M059J (cell line): ENCODE results near the genes PADI3, PADI4 and PADI6.

- RAMPAGE, long total RNA, result no peak
These were observed 4.3 kb downstream of the SPATA21 start for GRCh38 chr1:16432777-16433551.

DNA sequence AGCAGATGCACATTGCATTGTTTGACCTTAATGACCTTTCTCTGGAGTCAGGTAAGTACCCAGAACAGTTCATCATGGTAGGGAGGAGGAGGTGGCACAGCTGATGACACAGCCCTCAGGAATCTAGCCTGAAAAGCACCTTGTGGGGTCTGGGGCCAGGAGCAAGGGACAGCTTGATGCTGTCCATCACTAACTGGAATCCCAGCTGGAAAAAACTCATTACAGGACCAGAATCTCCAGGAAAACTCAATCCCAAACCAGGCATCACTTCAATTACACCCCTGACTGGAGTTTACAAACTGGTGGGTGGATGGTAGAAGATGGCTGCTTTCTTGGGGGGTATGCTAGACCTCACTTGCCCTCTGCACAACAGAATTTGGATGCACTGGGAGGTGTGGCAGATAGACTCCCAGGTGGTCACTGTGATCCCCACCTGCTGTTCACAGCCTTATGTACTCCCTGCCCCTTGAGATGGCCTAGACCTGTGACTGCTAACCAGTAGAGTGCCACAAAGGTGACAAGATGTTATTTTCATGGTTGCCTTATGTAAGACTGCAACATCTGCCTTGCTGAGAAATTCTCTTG, 21.4 kb downstream of the NECAP2 start:
- RAMPAGE, long total RNA, result no peak

DNA sequence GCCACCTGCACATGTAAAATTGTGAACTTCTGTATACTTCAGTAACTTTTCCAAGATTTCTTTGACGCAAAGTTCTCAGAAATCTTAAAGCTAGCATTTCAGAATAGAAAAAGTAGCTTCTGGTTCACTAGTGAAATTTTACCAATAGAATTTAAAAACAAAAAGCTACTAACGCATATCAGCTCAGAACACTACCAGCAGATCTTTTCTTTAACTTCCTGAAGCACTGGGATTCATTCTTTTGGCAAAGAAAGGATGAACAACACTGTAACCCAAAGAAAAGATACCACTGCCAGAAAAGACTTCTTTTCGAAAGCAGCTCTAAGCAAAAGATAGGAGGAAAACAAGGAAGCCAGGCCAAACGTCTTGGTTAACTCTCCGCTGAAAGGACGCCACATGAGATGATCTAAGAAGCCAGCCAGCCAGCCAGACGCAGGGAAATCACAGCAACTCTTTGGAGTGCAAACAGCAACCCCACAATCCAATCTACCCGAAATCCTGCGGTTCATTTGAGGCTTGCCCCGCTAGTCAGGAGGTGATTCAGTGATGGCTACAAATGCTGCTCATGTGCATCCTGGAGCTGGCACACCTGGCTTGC, 171.9 kb downstream of the NECAP2 start:
- RAMPAGE, long total RNA, result no peak

- RAMPAGE, long total RNA, result no peak
These were observed 173.3 kb downstream of the NECAP2 start for GRCh38 chr1:16613820-16614291.

DNA sequence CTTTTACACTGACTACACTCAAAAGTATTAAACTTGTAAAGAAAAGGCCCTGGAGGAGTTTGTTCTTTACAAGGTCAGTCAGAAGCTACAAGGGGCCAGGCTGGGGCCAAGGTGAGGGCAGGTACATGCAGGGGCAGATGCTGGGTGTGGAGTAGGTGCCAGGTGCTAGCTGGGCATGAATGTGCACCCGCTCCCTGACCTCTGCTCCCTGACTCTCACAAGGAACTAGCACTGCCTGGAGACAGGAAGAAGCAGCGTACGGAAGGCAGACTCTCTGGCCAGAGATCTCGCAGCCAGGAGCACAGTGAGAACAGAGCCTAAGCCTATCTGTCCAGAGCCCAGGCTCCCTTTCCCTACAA, 201.8 kb downstream of the NECAP2 start:
- RAMPAGE, long total RNA, result no peak

DNA sequence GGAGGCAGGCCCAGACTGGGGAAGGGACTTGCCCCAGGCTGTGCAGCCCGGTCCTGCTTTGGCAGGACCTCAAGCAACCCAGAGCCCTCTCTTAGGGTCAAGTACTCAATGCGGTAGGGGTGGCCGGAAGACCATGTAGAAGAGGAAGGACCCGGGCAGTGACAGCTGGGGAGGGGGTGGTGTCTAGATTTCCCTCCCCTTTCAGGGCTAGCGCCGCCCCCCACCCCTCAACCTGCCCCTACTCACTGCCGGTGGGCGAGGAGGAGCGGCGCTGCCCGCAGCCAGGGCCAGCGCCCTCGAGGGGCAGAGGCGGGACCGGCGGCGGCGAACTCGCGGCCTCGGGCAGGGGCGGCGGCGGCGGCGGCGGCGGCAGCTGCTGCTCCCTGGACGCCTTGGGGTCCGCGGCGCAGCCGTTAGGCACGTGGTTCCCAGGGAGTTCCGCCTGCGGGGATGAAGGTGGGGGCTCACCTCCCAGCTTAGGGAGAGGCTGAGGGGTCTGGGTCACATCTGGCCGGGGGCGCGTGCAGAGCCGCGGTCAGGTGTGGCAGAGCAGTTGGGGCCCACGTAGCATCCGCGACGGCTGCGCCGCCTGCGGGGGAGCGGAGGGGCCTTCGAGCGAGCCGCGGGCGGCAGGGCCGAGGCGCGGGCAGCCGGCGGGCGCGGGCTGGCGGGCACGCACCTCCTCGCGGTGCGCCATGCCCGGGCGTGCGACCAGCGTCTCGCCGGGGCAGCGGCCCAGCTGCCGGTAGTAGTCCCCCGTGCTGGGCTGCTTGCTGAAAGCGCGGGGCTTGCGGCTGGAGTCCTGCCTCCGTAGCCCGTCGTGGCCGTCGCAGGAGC, 222.3 kb upstream of the CROCC start:
- RAMPAGE, long total RNA, result no peak

GRCh38 chr1:16764098-16764585, 157.6 kb upstream of the CROCC start:
- RAMPAGE, long total RNA, result no peak

DNA sequence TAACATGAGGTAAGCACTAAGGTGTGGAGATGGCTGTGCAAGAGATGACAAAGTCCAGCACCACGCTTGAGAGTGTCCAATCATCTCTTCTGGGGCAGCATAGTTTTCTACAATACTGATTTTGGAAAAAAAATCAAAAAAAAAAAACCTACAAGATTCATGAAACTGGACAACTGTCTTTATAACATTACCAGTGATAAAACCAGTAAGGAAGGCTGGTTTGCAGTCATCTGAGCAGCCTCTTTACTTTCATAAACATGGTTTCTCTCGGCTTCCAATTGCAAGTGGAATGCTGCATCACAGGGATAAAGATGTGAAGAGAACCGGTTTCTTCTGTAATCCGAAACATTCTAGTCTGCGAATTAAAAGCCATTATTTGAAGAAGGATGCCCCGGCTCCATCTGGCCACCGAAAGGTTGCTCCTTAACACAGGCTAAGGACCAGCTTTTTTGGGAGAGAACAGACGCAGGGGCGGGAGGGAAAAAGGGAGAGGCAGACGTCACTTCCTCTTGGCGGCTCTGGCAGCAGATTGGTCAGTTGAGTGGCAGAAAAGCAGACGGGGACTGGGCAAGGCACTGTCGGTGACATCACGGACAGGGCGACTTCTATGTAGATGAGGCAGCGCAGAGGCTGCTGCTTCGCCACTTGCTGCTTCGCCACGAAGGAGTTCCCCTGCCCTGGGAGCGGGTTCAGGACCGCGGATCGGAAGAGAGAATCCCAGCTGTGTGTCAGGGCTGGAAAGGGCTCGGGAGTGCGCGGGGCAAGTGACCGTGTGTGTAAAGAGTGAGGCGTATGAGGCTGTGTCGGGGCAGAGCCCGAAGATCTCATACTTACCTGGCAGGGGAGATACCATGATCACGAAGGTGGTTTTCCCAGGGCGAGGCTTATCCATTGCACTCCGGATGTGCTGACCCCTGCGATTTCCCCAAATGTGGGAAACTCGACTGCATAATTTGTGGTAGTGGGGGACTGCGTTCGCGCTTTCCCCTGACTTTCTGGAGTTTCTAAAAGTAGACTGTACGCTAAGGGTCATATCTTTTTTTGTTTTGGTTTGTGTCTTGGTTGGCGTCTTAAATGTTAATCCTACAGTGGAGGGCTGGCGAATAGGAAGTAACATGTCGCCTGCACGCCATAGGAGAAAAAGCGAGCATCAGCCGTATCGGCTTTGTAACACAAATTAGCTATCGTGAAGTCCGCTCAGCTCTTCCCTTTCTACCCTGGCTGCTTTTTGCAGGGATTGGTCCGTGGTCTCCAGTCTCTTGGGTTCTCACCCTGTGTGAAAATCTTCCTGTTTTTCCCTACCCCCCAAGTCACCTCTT, 26.1 kb upstream of the CROCC start:
- RAMPAGE, long total RNA, result no peak

DNA sequence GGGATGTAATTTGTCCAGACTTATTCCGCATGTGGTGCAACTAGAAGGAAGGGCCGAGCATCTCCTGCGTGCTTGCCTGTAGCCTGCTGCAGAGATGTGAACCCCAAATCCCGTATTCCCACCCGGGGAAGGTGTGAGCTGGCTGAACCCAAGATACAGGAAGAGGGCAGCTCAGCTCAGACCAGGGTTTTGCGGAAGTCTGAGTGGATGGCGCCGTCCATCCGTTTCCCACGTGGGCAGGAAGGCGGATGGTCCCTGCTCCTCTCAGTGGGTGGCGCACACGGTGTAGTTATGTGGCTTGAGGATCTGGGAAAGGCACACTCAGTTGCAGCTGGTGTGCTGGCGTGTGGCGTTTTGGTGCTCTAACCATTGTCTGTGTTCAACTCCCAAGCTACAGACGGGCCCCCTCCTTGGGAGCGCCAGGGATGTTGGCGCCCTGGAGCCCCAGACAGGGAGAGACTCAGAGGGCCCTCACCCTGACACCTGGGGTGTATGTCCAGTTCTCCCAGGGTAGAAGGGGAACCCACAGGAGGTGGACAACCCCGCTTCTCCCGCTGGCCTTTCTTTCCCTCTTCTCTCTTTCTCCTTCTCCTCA, 1.3 kb downstream of the CROCC start:
- RAMPAGE, long total RNA, result no peak

DNA sequence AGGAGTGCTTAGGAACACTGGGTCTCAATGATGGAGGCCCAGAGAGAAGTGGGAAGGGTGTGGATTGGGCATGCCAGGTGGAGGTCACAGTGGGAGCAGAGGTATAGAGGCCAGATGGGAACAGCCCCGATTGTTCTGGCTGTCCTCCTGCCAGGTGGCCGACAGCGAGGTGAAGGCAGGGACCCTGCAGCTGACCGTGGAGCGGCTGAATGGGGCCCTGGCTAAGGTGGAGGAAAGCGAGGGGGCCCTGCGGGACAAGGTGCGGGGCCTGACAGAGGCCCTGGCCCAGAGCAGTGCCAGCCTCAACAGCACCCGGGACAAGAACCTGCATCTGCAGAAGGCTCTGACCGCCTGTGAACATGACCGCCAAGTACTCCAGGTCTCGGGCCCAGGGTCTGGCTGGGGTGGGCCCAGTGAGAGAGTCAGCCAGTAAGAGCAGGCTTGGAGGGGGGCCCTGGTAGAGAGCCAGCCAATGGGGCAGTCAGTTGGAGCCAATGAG, 11.4 kb downstream of the MFAP2 start:
- RAMPAGE, long total RNA, result no peak

- RAMPAGE, long total RNA, result no peak
These were observed 354 bp upstream of the PADI1 start for GRCh38 chr1:17204641-17204906.

GRCh38 chr1:17233604-17234194, 15.2 kb upstream of the PADI3 start:
- RAMPAGE, long total RNA, result no peak

- RAMPAGE, long total RNA, result no peak
These were observed at the start of gene PADI3 for GRCh38 chr1:17248626-17249670. Gene PADI3, plus strand, starts transcription at chr1:17249098.

GRCh38 chr1:17251239-17251622, 2.3 kb downstream of the PADI3 start:
- RAMPAGE, long total RNA, result no peak

DNA sequence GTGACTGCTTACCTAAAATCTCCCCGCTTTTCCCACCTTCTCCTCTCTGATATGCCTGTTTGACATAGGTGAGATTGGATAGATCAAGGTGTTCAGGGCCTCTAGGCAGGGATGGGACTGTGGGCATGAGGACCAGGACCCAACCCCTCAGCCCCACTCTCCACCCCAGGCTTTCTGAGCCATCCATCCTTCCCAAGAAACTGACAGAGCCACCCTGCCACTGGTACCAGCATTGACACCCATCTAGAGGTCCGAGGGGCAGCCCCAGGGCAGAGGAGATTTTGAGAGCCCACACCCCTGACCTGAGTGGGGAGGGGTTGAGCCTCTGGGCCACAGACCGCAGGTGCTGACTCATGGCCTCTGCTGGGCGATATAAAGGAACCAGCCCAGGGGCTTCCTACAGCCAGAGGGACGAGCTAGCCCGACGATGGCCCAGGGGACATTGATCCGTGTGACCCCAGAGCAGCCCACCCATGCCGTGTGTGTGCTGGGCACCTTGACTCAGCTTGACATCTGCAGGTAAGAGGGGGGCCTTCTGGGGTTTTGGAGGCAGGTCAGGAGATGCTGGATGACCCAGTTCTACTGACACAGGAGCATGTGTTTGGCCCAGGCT, at the start of gene PADI4:
TSS of gene PADI4 (plus strand) at position 402 of the 613 bp plus-strand sequence.
- RAMPAGE, long total RNA, result no peak

DNA sequence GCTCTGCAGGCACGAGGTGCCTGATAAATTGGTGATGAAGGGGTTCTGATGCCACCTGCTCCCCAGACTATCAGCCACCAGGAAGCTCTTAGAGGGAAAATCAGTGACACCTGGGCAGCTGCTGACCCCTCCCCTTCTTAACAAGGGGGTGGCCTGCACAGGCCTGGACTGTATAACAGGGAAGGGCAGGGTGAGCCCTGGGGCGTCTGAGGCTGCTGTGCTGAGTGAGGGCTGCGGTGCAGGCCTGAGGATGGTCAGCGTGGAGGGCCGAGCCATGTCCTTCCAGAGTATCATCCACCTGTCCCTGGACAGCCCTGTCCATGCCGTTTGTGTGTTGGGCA, at the start of gene PADI6:
TSS of gene PADI6 (plus strand) at position 201 of the 341 bp plus-strand sequence.
- RAMPAGE, long total RNA, result no peak

DNA sequence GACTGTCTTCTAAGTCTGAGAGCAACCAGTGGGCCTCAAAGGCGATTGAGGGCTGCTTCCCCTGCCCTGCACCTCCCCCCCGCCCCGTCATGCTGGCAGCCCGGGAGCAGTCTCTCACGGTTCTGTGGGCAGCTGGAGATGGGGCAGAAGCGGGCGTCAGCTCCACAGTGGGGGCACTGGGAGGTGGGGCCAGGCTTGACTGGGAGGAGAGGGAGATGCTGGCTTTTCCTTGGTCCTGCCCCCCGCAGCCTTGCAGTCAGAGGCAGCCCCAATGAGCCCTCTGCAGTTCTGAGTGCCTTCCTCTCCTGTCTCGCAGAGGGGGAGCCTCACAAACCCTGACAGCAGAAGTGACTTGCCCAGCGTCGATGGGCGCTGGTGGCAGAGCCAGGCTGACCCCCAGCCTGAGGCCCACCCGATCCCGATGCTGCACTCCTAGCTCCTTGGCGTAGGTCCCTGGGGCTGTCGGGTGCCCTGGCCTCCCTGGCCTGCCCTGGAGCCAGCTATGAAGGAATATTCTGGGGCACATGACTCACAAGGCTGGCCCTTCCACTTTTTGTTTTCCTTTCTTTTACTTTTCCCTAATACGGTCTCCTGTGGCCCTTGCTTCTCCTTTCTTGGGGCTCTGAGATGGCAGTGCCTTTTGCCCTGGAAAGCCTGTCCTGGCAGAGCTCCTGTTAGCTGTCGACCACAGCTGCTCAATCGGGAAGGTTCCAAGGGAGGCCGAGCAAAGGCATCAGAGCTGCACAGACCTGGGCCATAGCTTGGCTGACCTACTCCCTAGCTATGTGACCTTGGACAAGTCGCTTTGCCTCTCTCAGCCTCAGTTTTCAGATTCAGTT, 21.9 kb downstream of the ARHGEF10L start:
- RAMPAGE, long total RNA, result no peak

- RAMPAGE, long total RNA, result no peak
These were observed 26.0 kb downstream of the ARHGEF10L start for GRCh38 chr1:17565258-17566194.

GRCh38 chr1:17572113-17572859, 32.8 kb downstream of the ARHGEF10L start:
- RAMPAGE, long total RNA, result no peak

DNA sequence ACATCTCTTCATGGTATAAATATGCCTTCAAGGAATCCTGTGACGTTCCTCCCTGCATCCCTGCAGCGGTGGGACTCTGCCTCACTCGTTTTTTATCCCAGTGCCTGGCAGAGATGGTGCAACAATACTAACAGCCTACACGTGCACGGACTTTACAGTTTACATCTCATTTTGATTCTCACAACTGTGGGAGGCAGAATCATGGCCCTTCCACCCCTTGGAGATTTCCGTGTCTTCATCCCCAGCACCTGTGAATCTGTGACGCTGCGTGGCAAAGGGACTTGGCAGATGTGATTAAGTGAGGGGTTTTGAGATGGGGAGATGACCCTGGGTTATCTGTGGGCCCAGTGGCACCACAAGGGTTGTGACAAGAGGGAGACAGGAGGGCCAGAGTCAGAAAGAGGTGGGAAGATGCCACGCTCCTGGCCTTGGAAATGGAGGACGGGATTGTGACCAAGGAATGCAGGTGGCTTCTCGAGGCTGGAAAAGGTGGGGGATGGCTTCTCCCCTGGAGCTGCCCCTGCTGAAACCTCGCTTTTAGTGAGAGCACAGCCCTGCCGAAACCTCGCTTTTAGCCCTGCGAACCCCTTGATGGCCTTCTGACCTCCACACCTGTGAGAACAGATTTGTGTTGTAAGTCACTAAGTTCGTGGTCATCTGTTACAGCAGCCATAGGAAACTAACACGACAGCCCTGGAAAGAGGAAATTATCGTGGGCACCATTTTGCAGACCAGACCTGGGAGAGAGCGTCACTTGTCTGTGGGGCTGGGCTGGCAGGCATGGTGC, 53.8 kb downstream of the ARHGEF10L start:
- RAMPAGE, long total RNA, result no peak